Mucosa of descending colon (tissue), 1 donor: Measurements from ENCODE around the gene FAM162B.

- PRO-cap = no peak
These were observed 852 bp upstream of the TSPYL4 start for GRCh38 chr6:116254799-116255054.

DNA sequence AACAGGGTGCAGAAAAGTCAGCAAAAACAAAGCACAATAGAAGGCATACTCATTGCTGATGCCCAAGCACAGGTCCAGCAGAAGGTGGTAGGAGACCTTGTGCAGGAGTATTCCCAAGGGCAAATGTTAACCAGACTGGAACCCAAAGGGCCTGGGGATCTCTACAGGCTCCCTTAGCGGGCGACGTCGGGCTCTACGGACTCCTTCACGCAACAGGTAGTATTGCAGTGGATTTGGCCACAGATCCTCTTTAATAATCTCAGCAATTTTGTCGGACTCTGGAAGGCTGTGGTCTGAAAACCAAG, 1.4 kb downstream of the TSPYL1 start:
- PRO-cap = no peak

DNA sequence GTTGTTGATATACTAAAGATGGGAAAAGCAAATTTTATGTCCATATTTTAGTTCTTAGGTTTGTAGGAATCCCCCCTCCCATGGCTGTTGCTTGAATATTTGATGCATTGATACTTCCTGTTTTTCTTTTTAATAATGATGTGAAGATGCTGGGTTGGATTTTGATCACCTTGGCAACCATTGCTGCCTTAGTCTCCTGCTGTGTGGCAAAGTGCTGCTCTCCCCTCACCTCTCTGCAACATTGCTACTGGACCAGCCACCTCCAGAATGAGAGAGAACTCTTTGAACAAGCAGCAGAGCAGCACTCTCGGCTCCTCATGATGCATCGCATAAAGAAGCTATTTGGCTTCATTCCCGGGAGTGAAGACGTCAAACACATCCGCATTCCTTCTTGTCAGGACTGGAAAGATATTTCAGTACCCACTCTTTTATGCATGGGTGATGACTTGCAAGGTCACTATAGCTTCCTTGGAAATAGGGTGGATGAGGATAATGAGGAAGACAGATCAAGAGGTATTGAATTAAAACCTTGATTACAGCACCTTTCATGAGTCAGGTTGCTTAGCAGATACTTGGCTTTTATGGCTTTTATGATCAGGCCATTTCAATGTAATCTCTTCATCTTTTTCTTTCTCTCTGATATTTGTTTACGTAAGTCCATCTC, 4.3 kb downstream of the CALHM4 start:
- PRO-cap = no peak

DNA sequence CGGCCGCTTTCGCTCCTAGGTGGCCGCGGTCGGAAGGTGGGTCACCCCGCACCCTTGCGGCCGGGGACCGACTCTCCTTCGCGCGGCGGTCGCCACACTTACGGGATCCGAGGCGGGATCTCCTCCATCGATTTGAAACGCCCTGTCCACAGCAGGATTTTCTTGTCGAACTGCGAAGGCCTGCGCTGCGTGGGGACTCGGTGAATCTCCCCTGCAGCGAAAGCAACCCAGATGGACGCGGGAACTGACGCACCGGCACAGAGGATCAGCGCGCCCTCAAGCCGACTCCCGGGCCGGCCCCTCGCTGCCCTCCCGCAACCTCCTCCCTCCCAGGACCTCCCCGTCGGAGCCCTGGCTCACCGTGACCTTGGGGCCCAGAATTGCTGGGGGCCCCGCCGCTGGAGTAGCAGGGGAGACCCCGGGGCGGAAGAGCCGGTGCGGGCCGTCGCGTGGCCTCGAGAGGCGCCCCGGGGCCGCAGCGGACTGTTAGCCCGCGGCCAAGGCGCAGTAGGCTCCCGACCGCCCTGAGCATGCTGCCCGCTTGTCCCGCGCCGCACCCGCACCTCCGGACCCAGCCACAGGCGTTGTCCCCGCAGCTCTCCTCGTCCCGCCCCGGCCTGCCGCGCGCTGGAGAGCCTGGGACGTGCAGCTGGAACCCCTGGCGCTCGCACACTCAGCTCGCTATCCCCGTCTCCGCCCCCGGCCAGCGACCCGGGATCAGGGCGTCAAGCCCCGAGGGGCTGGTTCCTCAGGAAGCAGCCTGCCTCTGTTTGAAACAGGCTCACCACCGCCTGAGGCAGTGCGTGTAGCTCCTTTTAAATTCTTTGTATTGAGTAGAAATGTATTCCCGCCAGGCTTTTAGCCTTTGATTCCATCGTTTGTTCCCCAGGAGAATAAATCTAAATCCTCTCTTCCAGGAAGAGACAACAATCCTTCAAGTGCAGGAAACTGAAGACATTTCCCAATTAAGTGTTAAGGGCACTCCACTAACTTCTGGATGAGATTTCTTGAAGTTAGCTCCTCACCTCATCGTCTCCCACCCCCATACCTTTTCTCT, at the start of gene FAM162B:
Gene FAM162B (minus strand): TSS at position 675 of the 1,057 bp plus-strand sequence.
- PRO-cap = no peak

DNA sequence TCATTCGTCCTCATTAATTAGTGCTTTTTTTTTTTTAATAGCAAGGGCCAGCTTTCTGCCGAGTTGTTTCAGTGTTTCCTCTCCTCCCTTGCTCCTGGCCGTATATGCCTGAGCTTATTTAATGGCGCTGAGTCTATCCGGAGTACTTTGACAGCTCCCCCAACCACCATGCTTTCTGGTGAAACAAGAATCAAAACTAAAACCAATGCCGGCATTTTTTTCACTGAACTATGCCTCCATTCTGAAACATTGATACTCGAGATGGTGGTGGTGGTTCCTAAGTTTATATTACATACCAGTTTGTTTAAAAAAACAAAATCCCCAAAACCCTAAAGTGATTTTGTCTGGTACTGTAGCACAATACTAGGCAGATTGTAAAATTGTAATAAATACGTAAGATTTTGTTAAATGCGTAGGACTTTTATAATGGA, 1.2 kb downstream of the DCBLD1 start:
- PRO-cap = no peak

DNA sequence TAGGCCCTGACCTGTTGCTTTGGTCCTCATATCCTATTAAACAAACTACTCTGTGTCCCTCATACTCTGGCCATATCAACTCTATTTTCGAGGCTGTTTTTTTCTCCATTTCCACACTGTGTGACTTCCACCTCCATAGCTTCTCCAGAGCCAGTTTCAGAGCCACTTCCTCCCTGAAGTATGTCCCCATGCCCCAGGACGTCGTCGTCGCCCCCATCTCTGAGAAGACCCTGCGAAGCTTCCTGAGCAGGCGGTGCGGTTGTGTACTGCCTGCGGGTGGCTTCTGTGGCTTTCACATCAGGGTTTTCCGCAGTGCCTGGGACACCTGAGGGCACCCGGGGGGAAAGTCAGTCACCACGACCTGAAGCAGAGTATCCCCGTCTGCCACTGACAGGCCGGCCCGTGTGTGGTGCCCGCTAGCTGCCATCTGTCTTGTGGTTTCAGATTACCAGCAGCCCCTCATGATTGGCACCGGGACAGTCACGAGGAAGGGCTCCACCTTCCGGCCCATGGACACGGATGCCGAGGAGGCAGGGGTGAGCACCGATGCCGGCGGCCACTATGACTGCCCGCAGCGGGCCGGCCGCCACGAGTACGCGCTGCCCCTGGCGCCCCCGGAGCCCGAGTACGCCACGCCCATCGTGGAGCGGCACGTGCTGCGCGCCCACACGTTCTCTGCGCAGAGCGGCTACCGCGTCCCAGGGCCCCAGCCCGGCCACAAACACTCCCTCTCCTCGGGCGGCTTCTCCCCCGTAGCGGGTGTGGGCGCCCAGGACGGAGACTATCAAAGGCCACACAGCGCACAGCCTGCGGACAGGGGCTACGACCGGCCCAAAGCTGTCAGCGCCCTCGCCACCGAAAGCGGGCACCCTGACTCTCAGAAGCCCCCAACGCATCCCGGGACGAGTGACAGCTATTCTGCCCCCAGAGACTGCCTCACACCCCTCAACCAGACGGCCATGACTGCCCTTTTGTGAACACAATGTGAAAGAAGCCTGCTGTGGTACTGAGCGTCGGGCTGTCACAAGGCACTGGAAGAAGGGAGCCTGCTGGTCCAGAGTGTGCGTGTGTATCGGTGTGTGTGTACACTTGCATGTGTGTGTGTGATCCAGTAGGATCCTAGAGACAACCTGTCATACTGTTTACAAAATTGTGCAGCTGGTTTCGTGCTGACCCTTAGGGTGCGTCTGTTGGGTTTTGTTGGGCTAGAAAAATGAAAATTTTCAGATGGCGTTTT, 54.4 kb downstream of the GOPC start:
- PRO-cap = no peak

- PRO-cap = bidirectional peak, plus-strand start at chr6:117603433, minus-strand start at chr6:117603315
These were observed 911 bp upstream of the GOPC start for GRCh38 chr6:117603202-117603642.

DNA sequence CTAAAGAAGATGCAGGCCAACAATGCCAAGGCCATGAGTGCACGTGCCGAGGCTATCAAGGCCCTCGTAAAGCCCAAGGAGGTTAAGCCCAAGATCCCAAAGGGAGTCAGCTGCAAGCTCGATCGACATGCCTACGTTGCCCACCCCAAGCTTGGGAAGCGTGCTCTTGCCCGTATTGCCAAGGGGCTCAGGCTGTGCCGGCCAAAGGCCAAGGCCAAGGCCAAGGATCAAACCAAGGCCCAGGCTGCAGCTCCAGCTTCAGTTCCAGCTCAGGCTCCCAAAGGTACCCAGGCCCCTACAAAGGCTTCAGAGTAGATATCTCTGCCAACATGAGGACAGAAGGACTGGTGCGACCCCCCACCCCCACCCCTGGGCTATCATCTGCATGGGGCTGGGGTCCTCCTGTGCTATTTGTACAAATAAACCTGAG, 92.1 kb downstream of the SLC35F1 start:
- PRO-cap = no peak

GRCh38 chr6:118324034-118324490, 224.0 kb upstream of the PLN start:
- PRO-cap = no peak

DNA sequence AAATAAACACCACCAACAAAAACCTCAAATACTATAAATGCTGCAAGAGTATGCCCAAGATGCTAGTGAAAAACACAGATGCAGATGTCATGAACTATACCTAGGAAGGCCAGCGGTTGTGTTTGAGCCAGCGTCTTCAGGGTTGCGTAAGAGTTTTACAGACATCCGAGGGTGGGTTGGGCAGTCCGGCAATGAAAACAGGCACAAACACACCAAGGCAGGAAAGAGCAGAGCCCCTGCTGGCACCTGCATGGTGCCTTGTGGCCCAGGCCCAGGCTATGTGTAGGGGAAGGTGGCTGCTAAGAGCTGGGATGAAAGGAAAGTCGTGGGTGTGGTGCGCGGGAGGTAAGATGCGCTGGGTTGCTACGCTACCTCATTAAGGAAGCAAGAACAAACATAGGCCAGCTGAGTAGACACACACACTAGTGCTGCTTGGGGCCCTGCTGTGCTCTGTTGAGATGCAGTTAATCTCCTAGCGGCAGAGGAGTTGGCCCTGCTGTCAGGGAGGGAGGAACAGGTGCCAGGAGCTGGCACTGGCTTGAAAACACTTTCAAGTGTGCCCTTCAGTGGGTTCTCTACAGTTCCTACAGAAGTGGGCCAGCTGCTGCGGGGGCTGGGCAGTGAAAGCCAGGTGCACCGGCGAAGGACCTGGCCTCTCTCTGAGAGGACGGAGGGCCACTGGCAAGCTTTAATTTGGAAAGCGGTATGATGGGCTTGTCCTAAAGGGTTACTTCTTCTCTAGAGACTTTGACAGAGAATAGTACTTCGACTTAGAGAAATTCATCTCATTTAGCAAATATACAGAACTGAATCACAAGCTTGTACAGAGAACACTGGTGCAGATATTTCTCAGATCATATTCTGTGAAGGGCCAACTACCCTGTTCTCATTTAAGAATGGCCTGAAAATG, 170.1 kb upstream of the PLN start:
- PRO-cap = no peak

DNA sequence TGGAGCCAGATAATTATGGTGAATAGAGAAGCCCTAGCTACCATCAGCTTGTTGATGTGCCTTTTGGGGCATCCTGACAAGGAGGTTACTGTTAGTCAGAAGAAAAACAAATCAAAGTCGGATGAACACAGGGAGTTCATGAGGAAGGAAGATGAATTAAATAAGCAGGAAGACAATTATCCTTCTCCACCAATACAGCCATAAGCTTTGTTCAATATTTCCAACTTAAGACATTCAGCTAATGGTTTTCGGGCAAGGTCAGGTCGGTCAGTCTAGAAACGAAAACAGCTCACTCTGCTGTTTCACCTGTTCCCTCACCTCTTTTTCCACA, 163.7 kb upstream of the PLN start:
- PRO-cap = no peak

DNA sequence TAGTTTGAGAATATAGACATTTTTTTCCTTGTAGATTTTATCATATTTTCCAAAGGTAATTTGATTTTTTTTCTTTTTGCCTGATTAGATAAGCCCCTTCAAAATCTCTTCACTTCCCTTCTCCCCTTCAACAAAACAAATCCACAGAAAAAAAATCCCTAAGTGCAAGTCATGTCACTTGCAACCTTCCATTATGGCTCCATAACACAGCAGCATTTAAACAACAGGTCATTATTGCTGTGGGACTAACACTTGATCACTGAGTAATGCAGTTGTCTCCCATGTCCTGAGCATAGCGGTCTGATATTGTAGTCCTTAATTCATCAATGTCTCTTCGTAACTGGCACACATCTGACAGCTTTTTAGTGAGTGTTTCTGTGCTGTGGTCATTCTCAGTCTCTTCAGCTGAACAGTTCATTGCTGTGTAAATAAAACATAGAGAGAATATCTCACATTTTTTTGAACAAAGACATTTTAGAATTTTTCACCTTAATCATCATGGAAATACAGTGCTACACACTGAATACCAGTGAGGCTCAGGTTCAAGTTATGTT, 82.9 kb upstream of the PLN start:
- PRO-cap = no peak

DNA sequence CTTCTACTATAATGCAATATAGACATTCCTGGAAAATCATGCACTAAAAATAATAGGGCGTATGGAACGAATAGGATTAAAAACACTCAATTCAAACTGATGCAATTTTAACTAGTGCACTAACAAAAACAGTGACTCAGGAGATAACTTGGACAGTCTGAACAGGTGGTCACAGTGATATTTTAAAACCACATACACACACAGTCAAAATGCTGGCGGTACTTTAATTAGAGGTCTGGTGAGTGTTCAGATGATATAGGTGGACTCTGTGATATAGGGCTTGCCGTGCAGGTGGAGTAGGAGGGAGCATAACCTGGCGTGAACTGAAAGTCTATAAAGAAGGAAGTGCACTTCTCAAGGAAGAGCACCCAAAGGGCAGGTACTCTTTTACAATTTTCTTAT, 42.0 kb upstream of the PLN start:
- PRO-cap = no peak

DNA sequence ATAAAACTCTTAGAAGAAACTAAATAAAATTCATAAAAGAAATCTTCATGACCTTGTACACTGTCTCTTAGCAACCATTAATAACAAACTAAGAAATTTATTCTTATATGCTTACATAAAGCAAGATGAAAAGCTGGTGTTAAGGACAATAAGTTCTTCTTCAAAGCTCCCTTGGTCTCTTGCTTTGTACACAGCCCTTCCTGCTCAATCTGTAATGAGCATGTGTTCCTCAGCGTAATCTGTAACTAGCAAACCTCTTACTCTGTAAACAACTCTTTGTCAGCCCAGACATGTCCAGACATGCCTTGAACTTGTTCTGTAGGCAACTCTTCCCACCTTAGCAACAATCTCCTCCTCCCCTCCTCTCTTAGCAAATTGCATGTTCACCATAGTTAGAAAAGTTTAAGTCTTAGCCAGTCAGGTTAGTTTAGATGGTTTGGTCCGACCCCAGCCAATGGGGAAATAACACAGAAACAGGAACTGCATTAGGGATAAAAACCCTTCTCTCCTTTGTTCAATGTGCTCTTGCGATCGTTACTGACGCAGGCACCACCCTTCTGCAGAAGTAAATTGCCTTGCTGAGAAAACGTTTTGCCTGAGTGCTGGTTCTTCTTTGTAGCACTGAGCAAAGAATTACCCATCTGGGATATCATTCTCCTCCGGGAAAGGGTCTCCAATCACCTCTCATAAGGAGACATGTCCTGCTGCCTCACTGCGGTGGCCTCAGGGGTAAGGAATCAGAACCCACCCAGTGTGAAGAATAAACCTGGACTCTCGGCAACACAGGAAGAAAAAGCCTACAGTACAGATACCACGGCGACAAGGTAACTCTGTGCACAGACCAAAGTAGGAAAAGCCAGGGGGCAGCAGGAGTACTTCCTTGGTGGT, 26.0 kb downstream of the PLN start:
- PRO-cap = no peak

GRCh38 chr6:118719798-118720153, 68.4 kb upstream of the CEP85L start:
- PRO-cap = no peak

DNA sequence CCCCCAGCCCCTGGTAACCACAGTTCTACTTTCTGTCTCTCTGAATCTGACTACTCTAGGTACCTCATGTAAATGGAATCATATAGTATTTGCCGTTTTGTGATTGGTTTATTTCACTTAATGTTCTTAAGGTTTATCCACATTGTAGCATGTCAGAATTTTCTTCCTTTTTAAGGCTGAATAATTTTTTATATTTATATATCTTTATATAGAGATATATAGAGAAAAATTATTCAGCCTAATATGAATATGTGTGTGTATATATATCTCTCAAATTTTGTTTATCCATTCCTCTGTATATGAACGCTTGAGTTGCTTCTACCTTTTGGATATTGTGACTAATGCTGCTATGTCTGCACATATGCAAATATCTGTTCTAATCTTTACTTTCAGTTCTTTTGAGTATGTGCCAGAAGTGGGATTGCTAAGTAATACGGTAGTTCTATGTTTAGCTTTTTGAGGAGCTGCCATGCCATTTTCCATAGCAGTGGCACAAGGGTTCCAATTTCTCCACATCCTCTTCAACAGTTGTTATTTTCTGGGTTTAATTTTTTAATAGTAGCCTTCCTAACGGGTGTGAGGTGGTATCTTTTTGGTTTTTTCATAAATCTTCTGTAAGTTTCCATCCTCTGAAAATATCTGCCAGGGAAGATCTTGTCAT, 72.8 kb upstream of the CEP85L start:
- PRO-cap = no peak

DNA sequence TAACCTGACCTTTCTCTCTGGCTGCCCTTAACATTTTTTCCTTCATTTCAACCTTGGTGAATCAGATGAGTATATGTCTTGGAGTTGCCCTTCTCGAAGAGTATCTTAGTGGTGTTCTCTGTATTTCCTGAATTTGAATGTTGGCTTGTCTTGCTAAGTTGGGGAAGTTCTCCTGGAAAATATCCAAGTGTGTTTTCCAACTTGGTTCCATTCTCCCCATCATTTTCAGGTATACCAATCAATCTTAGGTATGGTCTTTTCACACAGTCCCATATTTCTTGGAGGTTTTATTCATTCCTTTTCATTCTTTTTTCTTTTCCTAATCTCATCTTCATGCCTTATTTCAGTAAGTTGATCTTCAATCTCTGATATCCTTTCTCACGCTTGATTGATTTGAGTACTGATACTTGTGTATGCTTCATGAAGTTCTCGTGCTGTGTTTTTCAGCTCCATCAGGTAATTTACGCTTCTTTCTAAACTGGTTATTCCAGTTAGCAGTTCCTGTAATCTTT, 72.4 kb upstream of the ASF1A start:
- PRO-cap = no peak

GRCh38 chr6:119077696-119078372, 630 bp downstream of the FAM184A start:
- PRO-cap = no peak

DNA sequence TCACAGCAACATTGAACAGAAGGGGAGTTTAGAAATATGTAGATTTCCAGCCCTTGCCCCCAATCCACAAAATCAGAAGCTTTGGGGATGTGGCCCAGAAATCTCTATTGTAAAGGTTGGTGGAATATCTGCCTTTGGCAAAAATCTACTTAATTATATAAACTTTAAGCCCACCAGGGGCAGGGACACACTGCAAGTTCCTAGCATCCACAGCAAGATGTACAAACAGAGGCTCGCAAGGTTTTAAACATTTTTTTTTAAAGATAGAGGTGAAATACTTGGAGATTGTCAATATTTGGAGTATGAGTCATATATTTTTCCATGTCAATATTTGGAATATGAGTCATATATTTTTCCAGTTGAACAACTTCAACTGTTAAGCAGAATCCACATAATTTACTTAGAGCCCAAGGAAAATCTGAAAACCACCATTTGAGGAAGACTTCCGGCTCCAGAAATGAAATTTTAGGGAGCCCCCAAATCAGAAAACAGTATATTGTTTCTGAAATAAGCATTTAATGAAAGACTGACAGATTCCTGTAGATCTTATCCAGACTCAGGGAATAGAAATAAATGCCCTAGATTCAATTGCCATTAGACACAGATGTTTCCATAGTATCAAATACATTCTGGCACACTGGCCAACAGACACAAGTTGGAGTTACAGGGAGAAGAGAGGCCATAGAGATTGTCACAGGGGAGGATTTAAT, 51.5 kb upstream of the FAM184A start:
- PRO-cap = no peak

GRCh38 chr6:119201032-119201930, 122.8 kb upstream of the FAM184A start:
- PRO-cap = no peak